ENCODE measurements around a stretch of chr2.

GRCh38 chr2:11313109-11313928, 31.1 kb downstream of the ROCK2 start:
- RRBS: no CpG with 5 or more reads among the region's 5 CpGs

DNA sequence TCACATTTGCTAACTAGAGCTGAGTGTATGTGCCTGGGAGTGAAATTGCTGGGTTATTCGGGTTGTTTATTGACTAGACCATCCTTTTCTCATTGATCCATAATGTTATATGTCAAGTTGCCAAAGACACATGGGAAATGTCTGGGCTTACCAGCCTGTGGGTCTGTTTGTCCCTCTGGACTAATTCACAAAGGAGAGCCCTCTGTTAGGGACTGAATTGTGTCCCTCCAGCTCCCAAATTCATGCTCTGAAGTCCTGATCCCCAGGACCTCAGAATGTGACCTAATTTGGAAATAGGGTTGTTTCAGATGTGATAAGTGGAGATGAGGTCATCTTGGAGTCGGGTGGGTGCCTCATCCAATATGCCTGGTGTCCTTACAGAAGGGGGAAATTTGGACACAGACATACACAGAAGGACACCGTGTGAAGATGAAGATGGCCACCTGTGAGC, 41.3 kb upstream of the ROCK2 start:
- RRBS: no CpG with 5 or more reads among the region's 3 CpGs

DNA sequence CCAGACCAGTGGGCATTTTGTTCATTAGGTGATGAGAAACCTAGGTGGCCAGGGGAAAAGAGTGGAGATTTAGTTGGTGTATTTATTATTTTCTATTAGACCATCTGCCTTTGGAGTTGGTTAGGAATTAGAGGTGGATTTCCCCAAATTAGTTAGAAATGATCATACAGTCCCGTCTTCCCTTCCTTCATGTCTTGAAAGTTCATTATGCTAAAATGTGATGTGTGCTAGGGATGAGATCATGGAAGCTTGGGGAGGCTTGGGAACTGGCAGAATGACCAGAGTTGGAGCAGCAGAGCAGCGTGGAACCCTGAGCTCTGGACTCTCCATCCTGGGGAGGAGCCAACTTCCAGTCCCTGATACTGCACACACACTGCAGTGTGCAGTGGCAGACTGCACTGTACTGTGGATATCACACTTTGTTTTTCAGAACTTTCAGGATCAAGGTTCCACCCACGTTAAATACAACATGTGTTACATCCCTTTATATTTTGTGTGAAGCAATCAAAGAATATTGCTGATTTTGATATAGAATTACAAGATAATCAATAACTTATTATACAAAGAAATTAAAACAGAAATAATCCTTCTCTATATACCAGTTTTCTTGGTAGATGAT, 27.3 kb upstream of the GREB1 start:
- RRBS: no CpG with 5 or more reads among the region's 3 CpGs

DNA sequence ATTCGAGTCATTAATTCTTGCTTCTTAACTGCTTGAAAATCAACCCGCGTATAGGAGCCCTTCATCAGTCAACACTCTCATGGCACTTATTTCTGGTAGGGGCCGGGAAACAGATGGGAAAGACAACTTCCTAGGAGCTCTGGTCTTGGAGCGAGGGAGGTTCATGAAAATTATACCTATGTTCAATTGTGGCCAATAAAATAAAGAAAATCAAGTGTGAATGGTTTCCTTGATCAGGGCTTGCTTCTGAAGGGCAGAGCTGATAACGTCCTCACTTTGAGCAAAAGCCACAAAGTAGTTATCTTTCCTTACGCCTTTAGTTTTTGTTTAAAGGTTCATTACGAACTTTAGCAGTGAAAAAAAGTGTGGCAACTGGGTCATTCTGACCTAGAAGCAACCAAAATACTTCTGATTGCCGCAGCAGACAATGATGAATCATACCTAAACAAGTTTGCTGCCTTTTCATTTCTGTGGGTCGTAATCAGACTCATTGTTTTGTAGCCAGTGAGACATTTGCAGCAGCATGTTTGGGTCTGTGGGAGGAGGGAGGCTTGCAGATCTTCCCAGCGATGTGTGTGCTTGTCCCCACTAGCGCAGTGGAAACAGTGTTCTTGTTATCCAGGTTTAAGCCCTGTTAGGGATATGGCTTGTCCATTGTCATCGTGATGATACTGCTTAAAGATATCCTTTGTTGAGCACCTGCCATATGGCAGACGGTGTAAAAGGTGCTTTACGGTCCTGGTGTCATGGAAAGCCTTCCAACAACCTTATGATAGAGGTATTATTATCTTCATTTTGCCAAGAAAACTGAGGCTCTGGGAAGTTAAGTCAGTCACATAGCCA, 1.5 kb upstream of the GREB1 start:
- RRBS: no CpG with 5 or more reads among the region's 15 CpGs

GRCh38 chr2:11553925-11554307, 20.1 kb downstream of the GREB1 start:
- RRBS: no CpG with 5 or more reads among the region's 3 CpGs

DNA sequence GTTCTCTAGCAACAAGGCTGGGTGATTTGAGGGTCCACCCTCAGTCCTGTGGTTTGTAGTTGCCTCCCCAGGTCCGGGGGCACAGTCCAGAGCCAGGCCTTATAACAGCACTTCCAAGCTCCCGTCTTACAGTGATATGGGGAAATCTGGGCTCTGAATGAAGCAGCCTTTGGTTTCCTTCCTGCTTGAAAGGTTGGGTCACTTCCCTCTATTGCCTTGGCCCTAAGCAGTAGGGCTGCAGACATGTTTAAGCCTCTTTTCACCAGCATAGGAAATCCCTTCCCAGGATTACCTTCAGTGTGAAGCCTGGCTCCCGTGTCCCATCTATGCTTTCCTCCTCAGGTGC, 21.1 kb upstream of the NTSR2 start:
- RRBS: no CpG with 5 or more reads among the region's 3 CpGs

DNA sequence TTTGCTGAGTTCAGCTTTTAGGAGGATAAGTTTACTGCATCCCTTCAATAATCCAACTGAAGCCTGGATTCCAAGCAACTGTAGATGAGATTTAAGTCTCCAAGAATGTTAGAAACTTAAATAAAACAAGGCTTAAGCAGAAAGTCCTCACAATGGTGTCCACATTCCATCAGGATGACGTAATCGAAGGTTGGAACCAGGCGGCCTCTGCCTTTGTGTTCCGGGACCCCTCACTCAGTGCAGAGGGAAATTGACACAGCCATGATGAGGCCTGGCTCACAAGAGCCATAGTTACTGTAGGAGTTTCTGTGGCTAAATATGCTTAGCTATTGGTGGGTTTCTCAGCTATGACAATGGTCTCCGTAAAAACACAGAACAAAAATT, 260.5 kb downstream of the LPIN1 start:
- RRBS: no CpG with 5 or more reads among the region's 5 CpGs

- RRBS: no CpG with 5 or more reads among the region's 14 CpGs
These were observed 310.9 kb downstream of the LPIN1 start for GRCh38 chr2:12057187-12057946.

DNA sequence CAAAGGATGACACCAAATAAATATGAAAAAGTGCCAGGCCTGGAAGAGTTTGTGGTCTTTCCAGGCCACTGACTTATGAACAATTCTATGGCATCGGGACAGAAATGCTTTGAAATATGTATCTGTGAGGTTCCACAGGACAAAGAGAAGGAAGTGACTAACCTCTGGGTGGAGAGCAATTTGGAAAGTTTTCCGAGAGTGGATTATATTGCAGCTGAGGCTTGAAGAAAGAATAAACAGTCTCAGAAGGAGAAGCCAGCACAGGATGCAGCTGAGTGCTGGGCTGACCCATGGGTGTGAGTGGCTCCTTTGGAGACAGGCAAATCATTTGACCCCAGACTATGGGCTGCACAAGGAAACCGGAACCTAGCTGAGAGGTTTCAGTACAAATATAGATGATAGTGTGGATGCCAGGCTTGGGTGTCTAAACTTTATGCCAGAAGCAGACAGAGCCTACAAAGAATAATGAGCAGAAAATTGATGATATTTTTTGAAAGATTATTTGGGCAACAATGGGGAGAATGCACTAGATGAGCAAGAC, 409.3 kb downstream of the LPIN1 start:
- RRBS: no CpG with 5 or more reads among the region's 3 CpGs

- RRBS: no CpG with 5 or more reads among the region's 7 CpGs
These were observed 446.3 kb downstream of the LPIN1 start for GRCh38 chr2:12192640-12193205.

GRCh38 chr2:12424873-12425319, 291.8 kb upstream of the TRIB2 start:
- RRBS: no CpG with 5 or more reads among the region's 4 CpGs

GRCh38 chr2:12587959-12588789, 128.6 kb upstream of the TRIB2 start:
- RRBS: no CpG with 5 or more reads among the region's 5 CpGs

- RRBS: no CpG with 5 or more reads among the region's 6 CpGs
These were observed 103.6 kb upstream of the TRIB2 start for GRCh38 chr2:12613076-12613559.

DNA sequence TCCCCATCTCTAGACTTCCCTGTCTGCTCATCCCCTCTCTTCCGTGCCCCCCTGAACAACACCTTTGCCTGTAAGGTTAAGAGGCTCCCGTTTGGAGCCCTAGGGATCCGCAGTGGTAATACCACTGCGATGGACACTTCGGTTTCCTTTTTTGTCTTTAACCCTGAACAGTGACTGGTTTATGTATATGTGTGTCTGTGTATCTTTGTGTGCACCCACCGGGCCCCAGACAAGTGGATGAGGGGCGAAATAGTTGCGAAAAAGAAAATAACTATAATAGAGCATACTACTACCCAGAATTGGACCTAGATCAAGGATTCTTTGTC, 2.5 kb downstream of the TRIB2 start:
- RRBS: no CpG with 5 or more reads among the region's 8 CpGs

GRCh38 chr2:13522815-13523640, 806.3 kb downstream of the TRIB2 start:
- RRBS: no CpG with 5 or more reads among the region's 6 CpGs

- RRBS: no CpG with 5 or more reads among the region's 7 CpGs
These were observed 261.9 kb downstream of the MYCN start for GRCh38 chr2:16202234-16202716.

DNA sequence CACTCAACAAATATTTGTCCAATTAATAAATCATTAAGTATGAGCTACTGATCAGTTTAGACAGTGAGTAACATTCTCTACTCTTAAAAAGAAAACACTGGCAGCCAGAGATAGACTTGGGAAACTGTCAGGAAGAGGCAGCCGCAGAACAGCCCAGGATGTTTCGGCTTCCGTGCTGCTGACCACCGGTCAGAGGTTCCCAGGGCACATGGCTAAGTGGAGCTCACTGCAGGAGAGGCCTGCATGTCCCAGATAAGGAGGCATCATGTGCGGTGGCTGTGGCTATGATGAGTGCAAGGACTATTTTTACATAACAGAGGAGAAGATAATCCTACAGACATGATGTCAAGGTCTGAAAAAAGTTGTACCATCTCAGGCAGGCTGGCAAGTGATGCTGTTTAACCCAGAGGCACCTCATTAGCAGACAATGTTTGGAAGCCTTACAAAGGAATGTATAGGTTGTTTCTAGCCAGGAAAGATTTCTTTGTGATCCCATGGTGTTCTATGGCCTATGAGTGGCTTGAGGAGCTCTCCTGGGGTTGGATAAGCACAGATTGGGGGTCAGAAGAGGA, 252.3 kb downstream of the CYRIA start:
- RRBS: no CpG with 5 or more reads among the region's 5 CpGs

GRCh38 chr2:16602985-16604028, 62.3 kb downstream of the CYRIA start:
- RRBS: no CpG with 5 or more reads among the region's 10 CpGs

GRCh38 chr2:16605843-16607080, 59.4 kb downstream of the CYRIA start:
- RRBS: no CpG with 5 or more reads among the region's 8 CpGs

DNA sequence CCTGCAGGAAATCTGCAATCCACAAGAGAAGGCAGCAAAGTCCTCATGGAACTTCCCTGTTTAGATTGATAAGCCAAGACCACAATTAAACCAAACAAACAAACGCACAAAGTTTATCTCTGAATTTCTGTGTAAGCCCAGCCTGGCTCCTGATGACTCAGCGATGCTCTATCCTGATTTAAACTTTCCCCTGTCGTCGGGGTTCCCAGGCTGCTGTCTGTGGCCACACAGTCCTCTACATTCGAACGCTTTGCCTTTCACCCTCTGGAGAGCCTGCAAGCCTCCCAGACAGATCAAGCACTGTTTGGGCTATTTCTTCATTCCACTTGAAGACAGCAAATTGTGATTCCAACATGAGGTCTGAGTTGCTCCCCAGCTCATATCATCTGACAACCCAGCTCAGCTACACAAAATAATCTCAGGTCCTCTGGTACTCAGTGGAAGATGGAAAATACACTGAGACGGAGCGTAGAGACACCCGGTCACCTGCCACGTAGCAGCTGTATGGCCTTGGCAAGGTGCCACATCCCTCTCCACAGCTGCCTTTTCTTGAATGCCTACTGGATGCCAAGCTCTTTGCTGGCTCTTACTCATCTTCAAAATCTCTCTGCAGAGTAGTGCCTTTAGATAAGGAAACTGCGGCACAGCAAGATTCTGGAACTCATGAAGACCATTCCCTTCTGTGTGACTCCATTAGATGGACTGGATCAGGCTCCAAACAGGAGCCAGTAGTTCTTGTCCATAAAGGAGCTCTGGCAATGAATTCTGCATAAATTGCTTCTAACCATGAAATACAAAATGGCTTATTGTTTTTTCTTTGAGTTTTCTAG, 51.1 kb downstream of the CYRIA start:
- RRBS: no CpG with 5 or more reads among the region's 11 CpGs

Data from mononuclear cell (primary cell).